ENCODE data around the genes LRIF1 and ADORA3.

GRCh38 chr1:109635840-109636623, 16.4 kb downstream of the AMPD2 start:
- PRO-cap, result no peak
- RAMPAGE, long total RNA, result no peak

DNA sequence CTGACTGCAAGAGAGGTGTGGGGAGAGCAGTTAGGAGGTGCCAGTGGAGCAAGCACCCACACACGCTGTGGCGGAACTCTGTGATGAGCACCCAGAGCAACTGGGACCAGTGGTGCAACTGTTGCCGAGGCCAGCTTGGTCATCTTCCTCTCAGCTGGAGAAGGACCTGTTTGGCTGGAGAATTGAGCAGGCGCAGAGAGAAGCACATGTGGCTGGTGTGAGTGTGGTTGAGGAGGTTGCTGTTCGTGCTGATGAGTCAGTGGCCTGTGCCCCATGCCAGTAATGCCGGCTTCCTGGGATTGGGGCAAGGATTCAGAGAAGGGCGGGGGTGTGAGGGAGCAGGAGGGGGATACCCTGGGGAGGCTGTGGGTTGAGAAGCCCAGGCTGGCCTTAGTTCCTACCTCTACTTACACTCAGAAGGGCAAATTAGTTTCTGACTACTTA, 57.5 kb upstream of the EPS8L3 start:
- PRO-cap, result no peak
- RAMPAGE, long total RNA, result no peak

- PRO-cap, result no peak
- RAMPAGE, long total RNA, result no peak
Observed at GRCh38 chr1:109887806-109888232, 22.8 kb upstream of the CSF1 start.

DNA sequence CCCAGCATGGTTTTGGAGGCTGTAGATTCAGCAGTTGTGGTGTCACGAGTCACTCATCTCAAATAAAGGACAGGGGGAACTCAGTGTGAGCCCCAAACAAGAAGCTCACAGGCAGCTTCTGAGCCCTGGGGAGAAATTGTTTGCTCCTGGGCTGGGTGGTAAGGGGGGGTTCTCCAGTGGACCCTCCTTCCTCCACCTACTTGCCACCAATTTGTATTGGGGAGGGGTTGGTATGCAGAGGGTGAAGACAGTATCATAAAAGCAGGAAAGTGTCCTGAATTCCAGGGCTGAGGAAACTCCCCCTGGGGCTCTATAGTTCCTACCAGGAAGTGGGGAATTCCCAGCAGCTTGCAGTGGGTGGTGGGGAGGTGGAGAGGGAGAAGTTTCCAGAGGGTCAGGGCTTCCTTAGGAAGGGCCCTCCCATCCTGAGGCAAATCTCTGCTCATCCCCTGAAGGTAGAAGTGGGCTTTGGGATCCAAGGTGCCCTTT, 18.2 kb upstream of the CSF1 start:
- PRO-cap, result no peak
- RAMPAGE, long total RNA, result no peak

GRCh38 chr1:109906235-109906716, 4.4 kb upstream of the CSF1 start:
- PRO-cap, result no peak
- RAMPAGE, long total RNA, result no peak

- PRO-cap, result no peak
- RAMPAGE, long total RNA, result no peak
Observed at GRCh38 chr1:109912275-109912520, 1.5 kb downstream of the CSF1 start.

GRCh38 chr1:109918490-109919140, 8.0 kb downstream of the CSF1 start:
- PRO-cap, result no peak
- RAMPAGE, long total RNA, result no peak

GRCh38 chr1:109978061-109978315, 6.6 kb upstream of the AHCYL1 start:
- PRO-cap, result no peak
- RAMPAGE, long total RNA, result no peak

DNA sequence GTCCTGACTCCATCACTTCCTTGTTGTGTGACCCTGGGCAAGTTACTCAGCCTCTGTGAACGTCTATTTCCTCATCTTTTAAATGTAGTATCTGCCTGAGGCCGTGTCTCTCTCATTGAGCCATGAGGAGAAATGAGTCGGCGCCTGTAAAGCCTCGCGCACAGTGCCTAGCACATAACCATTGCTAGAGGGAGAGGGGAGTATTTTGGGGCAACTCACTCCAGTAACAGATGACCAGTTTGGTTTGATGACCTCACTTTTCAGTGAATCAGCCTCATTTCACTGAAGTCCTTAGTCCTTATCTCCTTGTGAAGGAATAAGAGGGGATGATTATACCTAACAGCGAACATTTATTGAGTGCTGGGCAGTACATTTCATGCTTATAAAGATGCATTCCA, 25.7 kb downstream of the KCNC4 start:
- PRO-cap, result no peak
- RAMPAGE, long total RNA, result no peak

DNA sequence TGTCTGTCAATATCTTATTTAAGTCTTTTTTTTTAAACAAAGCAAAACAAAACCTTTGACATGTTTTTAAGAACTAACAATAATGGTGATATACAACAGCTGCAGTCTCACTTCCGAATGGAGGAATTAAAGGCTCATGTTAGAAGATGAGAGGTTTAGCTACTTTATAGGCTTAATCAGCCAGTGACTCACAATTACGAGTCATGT, 28.9 kb downstream of the KCNA3 start:
- PRO-cap, result no peak
- RAMPAGE, long total RNA, result no peak

GRCh38 chr1:110671807-110672594, 2.7 kb downstream of the KCNA3 start:
- PRO-cap, result no peak
- RAMPAGE, long total RNA, result no peak

DNA sequence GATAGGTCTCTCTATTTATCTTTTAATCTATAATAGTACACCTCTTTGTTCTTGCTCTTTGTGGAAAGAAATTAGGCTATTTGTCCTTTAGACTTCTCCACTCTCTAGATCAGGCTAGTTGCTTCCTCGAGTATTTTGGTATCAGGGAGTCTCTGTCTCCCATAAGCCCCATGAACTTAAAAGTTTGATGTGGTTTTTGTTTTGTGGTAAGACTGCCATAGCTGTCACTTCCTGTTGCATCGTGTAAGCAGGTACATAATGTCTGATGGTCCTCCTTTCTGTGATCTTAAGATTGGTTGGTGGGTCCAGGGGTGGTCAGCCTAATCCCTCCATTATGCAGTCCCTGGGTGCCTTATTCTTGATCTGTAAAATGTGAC, 23.1 kb downstream of the CD53 start:
- PRO-cap, result no peak
- RAMPAGE, long total RNA, result no peak

DNA sequence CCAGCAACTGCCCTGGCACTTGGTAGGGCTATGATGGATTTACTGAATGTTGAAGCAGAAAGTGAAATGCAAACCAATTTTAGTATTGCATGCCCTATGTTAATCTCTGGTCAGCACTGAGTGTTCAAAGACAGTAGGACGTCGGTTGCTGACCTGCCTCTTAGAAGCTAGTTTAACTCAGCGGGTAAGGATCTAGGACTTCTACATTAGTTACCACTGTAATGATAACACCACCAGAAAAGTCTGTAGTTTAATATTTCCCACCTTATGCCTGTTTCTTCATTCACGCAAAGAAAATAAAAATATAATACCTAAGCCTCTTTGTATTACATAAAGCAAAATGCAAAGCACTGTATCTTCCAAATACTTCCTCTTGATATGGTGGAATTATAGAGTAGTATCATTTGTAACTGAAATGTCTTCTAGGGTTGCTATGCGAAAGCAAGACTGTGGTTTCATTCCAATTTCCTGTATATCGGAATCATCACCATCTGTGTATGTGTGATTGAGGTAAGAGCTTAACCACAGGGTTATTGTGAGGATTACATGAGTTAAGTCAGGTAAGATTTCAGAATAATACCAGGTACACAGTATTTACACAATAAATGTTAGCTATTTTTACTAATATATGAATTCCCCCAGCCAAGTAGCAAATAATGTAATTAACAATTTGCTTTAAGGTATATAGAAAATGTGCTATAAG, 24.6 kb downstream of the CD53 start:
- PRO-cap, result no peak
- RAMPAGE, long total RNA, result no peak

DNA sequence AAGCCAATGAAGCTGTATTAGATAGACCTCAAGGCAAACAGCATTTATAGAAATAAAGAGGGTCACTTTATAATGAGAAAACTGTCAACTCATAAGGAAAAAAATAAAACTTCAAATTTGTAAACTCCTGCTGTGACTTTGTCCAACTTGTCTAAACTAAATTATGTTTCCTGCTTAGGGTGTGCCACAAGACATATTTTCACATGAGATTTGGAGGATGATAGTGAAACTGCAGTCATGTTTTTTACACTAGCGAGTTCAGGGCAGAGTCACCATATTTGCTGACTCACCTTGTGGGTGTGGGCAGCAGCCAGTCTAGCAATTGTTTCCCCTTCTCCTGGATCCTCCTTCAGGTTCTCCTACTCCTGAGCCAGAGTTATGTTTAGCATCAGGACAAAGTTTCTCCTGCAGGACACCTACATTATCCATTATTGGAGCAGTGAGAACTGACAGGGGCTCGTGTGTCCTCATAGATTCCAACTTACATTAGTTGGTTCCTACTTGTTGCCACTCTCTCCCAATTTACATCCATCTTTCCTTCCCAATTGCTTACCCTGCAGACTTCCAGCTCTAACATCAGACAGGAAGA, 43.9 kb downstream of the CD53 start:
- PRO-cap, result no peak
- RAMPAGE, long total RNA, result no peak

DNA sequence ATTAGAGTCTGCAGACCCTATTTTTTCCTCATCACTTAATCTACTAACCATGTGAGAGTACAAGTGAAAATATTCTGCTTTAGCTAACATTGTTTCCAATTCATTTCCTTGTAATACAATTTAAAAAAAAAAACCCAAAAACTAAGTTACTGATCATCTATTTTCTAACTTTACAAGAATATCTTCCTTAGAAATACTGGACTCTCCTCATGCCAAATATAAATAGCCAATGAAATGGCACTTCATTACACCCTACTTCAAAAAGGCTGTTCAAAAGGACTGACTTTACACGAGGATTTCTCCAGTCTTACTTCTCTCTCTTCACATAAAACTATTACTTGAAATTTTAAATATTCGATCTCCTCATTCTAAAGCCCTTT, 938 bp downstream of the LRIF1 start:
- PRO-cap, result no peak
- RAMPAGE, long total RNA, result no peak

- PRO-cap, result no peak
- RAMPAGE, long total RNA, result no peak
Observed at GRCh38 chr1:110963174-110964128, at the start of gene LRIF1. LRIF1 (minus strand) TSS chr1:110963922.

- PRO-cap, result no peak
- RAMPAGE, long total RNA, result no peak
Observed at GRCh38 chr1:111196012-111196849, 4.2 kb downstream of the DENND2D start.

DNA sequence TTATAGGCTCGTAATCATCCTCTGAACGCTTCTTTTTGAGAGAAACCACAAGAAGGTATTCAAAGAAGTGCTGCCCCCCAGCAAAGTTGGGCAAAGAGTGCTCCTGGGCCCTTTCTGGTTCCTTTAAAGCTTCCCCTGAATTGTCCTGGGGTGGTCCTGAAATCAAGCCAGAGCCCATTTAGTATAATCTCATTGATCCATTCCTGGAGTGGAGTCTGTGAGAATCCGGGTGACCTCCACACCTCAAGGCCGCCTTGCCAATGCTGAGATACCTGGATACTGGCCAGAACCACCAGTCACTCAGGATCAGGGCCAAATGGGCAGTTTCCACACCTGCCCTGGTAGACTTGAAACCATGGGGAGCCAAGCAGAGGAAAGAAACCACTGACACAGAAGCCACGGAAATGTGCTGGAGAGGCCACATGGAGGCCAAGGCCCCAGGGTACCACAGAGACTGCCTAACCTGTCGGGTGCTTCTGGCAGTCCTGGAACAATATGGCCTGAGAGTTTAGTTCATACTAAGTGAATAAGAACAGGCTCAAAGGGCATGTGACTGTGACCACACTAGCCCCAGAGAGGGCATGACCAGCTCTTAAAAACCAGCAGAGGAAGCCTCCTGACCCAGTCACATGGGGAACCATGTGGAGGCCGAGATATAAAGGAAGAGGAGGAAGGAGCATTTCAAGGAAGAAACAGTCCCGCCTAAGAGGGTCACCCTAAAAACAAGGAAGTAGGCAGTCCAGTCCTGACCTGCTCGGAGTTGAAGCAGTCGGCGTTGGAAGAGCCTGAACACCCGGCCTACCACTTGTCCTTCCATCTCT, 593 bp downstream of the DENND2D start:
- PRO-cap, result no peak
- RAMPAGE, long total RNA, result no peak

GRCh38 chr1:111503125-111504268, at the start of gene ADORA3:
ADORA3 (minus strand) TSS chr1:111503633.
- PRO-cap, result no peak
- RAMPAGE, long total RNA, result no peak

DNA sequence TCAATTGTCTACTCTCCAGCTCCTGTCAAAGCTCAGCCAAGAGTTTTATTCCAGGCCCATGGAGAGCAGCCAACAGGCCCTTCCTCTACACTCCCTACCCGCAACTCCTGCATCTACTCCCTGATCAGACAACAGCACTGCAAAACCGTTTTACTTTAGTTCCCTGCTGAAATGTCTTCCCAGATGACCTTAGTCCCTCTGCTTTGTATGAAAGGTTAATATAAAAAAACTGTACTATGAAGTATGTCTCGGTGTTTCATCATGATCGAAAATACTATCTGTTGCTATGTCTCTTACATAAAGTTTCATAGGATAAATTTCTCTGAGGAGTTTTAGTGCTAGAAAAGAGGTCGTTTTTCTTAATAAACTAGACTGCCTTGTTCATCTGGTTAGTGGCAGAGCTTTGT, 6.7 kb upstream of the ADORA3 start:
- PRO-cap, result no peak
- RAMPAGE, long total RNA, result no peak